SK-N-SH (cell line): Measurements from ENCODE around the genes SHTN1 and FAM204A.

GRCh38 chr10:114706375-114706813 lies 48.3 kb upstream of the ABLIM1 start:
- RRBS: no CpG with 5 or more reads among the region's 4 CpGs
CAGE:
- cytosol, long polyA plus RNA: no peak
- long polyA plus RNA: no peak
- nucleus, long polyA plus RNA: no peak

DNA sequence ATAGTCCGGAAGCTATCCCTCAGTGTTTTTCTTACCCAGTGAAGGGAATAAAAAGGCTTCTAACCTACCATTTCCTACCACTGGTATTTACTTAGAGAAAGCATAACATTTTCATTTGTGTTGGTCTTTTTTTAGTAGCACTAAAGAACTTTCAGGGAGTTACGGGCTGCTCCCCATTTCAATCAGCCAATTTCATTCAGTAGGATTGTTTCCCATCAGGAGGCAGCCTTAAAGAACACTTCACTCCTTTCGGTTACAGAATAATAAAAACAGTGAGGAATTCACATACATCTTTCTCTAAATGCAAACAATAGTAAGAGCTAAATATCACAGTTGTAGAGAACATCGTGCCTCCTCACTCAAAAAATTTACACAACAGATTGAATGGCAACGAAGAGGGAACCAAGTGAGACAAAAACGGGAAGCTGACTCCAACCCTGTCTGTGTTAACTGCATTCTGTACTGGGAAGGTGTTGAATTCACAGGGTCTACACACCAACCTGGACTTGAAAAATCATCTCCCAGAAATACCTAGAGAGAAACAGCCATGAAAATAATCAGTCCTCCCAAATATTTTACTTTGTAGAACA lies 55.5 kb upstream of the ABLIM1 start:
- RRBS: no CpG with 5 or more reads among the region's 6 CpGs
CAGE:
- cytosol, long polyA plus RNA: no peak
- long polyA plus RNA: no peak
- nucleus, long polyA plus RNA: no peak

DNA sequence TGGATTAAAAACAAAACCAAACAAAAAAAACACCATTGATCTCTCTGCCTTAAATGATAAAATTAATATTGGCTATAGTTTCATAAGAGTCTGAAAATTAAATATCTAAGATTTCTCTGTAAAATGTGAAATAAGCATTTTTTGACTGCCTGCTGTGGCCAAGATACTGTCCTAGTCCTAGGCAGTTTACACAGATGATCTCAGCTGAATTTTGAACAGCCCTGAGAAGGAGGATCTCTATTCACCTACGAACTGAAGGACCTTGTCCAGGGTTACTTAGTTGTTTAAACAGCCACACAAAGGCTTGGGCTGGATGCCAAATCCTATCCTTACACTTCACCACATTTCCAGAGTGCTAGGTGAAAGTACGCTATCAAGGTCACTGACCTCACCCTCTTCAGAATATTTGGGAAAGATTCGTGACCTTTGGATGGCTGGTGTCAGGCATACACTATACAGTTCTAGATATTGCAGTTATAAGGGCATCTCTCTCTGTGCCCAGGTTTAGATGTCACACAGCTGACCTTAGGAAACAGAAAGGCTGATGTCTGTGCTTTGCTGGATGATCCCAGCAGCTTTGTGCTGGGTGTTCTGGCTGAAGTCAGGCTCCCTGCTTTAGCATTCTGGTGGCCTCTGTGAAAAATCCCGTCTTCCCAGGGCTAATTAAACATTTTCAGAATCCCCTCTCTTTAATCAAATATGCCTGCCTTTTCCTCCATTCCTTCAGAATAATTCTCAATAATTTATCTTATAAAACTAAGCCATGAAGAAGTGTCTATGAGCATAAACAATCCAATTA lies 61.2 kb upstream of the ABLIM1 start:
- RRBS: no CpG with 5 or more reads among the region's 4 CpGs
CAGE:
- cytosol, long polyA plus RNA: no peak
- long polyA plus RNA: no peak
- nucleus, long polyA plus RNA: no peak

DNA sequence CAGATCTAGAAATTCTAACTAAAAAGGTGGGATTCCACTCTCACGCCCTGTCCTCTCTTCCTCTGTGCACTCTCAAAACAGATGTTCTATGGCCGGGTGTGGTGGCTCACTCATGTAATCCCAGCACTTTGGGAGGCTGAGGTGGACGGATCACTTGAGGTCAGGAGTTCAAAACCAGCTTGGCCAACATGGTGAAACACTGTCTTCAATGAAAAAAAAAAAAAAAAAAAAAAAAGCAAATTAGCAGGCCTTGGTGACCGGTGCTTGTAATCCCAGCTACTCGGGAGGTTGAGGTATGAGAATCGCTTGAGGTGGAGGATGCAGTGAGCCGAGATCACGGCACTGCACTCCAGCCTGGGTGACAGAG lies 52.6 kb upstream of the FHIP2A start:
- RRBS: no CpG with 5 or more reads among the region's 8 CpGs
CAGE:
- cytosol, long polyA plus RNA: no peak
- long polyA plus RNA: no peak
- nucleus, long polyA plus RNA: no peak

DNA sequence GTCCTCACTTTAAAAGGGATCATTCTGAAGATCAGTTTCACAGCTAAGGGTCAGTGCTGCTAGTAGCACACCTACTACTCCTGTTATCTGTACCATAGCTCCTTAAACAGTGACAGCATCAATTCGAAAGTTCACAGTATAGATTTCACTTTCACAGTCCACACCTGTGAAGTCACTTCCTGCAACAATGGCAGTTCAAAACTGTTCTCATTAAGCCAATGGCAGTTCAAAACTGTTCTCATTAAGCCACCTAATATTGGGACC lies 10.7 kb upstream of the FHIP2A start:
- RRBS: no CpG with 5 or more reads among the region's 1 CpG
CAGE:
- cytosol, long polyA plus RNA: no peak
- long polyA plus RNA: no peak
- nucleus, long polyA plus RNA: no peak

DNA sequence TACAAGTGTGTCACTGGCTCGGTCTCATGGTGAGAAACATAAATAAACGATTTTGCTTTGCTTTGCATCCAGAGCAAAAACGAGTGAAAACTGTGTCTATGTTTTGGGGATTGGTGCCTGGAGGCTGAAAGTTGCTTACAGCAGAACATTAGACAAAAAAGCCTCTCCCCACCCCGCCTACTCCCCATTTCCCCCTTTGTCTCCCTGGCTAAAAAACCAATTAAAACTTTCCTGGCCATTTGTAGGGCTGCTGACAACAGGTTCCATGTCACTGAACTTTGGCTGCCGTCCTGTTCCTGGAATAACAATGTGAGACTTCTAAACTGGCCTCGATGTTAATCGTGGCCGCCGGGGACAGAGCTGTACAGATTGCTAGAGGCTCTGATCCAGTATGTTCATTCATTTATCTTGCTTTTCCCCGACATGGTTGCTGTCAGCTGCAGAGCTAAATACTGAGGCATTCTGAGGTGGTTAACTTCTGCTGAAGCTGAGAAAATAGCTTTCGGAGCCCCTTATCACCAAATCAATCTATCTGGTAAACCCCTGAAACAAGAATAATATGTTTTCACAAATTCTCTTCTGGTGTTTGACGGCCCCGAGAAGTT lies 271.7 kb downstream of the GFRA1 start:
- RRBS: no CpG with 5 or more reads among the region's 13 CpGs
CAGE:
- cytosol, long polyA plus RNA: no peak
- long polyA plus RNA: no peak
- nucleus, long polyA plus RNA: no peak

- RRBS: no CpG with 5 or more reads among the region's 5 CpGs
CAGE:
- cytosol, long polyA plus RNA: no peak
- long polyA plus RNA: no peak
- nucleus, long polyA plus RNA: no peak
Observed at GRCh38 chr10:116082595-116083254, 190.3 kb downstream of the GFRA1 start.

GRCh38 chr10:116209266-116209519 lies 63.8 kb downstream of the GFRA1 start:
- RRBS: no CpG with 5 or more reads among the region's 1 CpG
CAGE:
- cytosol, long polyA plus RNA: no peak
- long polyA plus RNA: no peak
- nucleus, long polyA plus RNA: no peak

DNA sequence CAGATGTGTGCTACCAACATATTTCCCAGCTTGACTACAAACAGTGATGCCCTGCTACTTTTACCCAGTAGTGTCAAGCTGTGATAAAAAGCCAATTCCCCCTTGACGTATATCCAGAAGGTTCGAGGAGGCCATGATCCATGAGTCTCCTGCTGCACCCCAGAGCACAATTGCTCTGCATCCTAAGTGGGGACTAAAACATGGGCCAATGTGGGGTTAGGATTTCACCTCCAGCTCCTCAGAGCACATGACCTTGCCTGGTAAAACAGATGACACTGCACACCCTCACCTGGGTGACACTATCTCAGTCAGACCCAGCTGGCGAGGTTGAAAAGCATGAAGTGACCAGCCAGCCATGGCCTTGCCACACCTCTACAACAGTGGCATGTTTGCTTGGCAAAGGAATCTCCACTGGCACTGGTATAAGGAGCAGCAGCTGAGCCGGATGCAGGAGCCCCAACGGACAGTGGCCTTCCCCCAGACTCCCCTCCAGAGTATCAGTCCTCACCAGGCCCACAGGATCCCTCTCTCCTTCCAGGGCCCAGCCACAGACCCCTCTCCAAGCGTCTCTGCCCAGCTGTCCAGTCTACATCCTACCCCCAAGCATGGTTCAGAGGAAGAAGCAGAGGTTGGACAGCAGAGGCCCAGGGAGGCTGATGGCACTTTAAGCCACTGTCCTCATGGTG lies 62.0 kb downstream of the GFRA1 start:
- RRBS: no CpG with 5 or more reads among the region's 6 CpGs
CAGE:
- cytosol, long polyA plus RNA: no peak
- long polyA plus RNA: no peak
- nucleus, long polyA plus RNA: no peak

DNA sequence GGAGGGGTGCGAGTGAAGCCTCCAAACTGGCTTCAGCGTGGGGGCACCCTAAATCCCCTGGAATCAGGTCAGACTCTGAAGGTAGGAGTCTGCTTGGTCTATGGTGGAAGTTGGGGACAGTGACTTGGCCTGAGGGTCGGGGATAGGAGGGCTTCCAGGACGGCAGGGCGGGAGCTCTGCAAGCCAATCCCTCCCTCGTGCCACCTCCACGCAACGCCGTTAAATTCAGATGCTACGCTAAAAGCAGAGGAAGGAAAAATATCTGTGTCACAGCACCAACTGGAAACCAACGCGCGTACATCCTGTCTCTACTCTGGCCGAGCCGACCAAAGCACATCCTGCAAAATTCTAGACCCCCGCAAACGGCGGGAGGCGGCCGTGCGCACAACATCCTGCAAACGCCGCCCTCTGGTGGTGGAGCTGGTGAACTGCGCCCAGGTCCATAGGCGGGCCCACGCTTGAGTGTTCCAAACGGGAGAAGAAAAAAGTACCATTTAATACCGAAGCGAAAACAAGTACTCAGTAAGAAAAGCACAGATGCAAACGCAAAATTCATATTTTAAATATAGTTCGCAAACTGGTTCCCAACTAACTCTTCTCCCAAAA lies 45.6 kb upstream of the HSPA12A start:
- RRBS: no CpG with 5 or more reads among the region's 31 CpGs
CAGE:
- cytosol, long polyA plus RNA: no peak
- long polyA plus RNA: no peak
- nucleus, long polyA plus RNA: no peak

GRCh38 chr10:116847780-116848880 lies 1.2 kb upstream of the ENO4 start:
- RRBS: no CpG with 5 or more reads among the region's 18 CpGs
CAGE:
- cytosol, long polyA plus RNA: no peak
- long polyA plus RNA: no peak
- nucleus, long polyA plus RNA: no peak

- RRBS: no CpG with 5 or more reads among the region's 8 CpGs
CAGE:
- cytosol, long polyA plus RNA: no peak
- long polyA plus RNA: no peak
- nucleus, long polyA plus RNA: no peak
Observed at GRCh38 chr10:117003159-117003825, 1.7 kb downstream of the SHTN1 start.

DNA sequence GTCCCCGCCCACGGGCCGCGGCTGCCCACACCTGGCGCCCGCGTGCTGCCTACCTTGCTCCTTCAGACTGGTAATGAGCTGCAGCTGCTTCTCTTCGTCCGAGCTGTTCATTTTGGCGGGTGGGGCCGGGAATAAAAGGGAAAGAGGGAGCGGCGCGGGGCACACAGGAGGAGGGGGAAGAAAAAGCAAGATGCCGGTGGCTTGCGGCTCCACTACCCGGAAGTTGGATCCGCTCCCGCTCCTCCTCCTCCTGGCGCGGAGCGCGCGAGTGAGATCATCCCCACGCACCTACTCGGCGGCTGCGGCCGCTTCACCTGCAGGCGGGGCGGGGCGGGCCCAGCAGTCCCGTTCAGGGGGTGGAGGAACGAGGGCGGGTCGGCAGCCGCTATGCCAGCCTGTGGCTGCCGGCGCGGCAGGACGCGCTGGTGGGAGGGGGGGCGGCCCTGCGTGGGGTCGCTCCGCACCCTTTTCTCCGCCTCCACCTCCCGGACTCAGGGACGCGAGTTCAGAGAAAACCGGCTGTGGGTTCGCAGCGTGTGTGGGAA lies at the start of gene SHTN1:
Gene SHTN1 (minus strand): TSS at position 219 of the 545 bp plus-strand sequence.
- RRBS: 3% methylated on average over 17 of the region's 53 CpGs
CAGE:
- cytosol, long polyA plus RNA: no peak
- long polyA plus RNA: no peak
- nucleus, long polyA plus RNA: start-site peak on the minus strand centred at position 171 of the sequence, 109 bp wide, 98 and 143 reads in 2 replicates

DNA sequence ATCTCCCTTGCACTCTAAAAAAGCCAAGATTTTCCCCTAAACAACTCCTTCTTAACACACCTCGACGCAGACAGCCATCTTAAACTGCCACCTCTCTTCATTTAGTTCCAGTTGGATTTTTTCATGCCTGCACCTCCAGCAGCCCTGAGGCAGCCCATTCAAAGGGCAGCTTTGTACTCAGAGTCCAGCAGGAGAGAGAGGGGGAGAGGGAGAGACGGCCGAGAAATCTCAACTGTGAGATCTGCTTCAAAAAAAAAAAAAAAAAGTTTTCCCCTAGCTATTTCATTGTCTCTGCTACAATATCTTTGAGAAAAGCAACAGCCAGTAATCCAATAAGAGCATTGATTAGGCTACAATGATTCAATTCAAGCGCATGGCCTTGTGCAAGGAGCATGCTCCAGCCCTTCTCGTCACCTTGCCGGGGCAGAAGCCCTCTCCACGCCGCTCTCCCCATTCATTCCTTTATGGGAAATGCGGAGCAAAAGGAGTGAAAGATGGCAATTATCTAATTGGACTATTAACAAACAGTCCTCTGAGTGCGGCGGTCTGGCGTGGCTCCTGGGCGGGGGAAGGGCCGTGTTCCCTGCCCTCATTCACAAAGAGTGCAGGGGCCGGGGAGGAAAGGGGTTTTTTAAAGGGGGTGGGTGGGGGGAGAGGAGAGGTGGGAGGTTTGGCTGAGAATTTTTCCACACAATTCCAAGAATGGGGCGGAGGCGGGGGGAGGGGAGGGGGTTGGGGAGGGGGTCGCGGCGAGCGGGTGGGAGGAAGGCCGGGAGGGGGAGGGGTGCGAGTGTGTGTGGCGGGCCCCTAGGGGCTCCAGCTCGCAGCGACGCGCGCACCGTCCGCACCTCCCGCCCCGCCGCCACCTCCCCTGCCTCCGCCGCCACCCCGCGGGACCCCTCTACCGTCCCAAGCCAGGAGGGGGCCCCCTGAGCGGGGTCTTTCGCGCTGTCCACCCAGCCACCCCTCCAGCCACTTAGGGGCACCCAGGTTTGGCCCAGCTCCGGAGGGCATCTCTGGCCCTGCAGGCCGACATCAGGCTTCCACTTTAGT lies 1.2 kb upstream of the VAX1 start:
- RRBS: no CpG with 5 or more reads among the region's 45 CpGs
CAGE:
- cytosol, long polyA plus RNA: no peak
- long polyA plus RNA: no peak
- nucleus, long polyA plus RNA: no peak

GRCh38 chr10:117287151-117288250 lies 46.6 kb downstream of the SLC18A2 start:
- RRBS: no CpG with 5 or more reads among the region's 4 CpGs
CAGE:
- cytosol, long polyA plus RNA: no peak
- long polyA plus RNA: no peak
- nucleus, long polyA plus RNA: no peak

DNA sequence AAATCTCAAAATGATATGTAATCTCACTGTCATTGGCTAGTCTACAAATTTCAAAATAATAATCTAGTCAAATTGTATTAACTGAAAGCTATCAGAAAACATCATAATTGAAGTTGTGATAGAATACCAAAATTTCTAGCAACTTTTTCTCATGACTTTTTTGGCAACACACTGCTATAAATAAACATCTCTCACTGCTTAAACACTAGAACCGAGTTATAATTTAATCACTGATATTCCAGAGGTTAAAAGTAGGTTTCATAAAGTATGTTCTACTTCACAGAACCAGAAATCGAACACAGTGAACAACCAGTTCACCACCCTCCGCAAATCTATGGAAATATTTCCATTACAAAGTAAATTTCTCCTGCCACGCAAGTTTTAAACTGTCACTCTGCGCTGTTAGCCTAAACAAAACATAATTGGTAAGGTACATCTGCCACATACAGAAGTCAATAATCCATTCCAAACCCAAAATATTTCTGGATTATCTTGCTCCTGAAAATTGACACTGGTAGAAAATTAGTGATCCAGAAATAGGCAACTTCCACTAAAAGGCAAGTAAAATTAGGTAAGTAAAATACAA lies 2.7 kb downstream of the PDZD8 start:
- RRBS: no CpG with 5 or more reads among the region's 5 CpGs
CAGE:
- cytosol, long polyA plus RNA: no peak
- long polyA plus RNA: no peak
- nucleus, long polyA plus RNA: no peak

DNA sequence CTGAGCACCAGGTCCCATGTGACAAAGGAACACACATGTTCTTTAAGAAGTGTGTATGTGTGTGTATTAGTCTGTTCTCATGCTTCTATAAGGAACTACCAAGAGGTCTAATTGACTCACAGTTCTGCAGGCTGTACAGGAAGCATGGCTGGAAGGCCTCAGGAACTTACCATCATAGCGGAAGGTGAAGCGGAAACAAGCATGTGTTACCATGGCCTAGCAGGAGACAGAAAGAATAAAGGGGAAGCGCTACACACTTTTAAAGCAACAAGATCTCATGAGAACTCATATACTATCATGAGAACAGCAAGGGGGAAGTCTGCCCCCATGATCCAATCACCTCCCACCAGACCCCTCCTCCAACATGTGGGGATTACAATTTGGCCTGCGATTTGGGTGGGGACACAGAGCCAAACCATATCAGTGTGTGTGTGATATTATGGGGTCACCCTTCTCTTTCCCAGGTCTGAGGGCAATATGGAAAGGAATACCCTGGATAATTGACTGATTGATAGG lies 22.9 kb upstream of the PDZD8 start:
- RRBS: no CpG with 5 or more reads among the region's 4 CpGs
CAGE:
- cytosol, long polyA plus RNA: no peak
- long polyA plus RNA: no peak
- nucleus, long polyA plus RNA: no peak

DNA sequence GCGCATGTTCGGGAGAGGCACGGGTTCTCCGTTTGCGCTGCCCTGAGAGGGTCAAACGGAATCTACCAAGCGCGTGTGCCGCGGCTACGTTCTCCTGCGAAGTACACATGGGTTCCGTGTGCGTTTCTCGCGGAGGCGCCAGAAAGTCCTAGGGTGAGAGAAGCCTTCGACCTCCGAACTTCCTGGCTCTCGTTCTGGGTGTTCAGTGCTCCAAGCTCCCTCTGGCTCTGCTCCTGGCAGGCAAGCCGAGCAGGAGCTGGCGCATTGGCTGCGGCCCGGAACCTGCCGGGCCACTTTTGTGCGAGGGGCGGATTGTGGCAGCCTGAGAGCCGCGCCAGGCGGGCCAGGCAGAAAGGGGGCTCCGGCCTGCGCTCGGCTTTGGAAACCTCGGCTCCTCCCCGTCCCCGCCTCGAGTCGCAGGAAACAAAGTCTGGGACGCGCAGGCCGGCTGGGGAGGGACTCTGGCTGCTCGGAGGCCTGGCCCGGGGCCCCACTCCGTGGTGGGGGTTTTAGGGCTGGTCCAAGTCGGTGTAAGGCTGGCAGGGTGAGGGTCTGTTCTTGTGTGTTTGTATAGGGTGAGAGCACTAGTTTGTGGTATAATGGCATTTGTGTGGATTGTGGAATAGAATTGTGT lies 9.7 kb downstream of the EMX2 start:
- RRBS: 4% methylated on average over 14 of the region's 45 CpGs
CAGE:
- cytosol, long polyA plus RNA: no peak
- long polyA plus RNA: no peak
- nucleus, long polyA plus RNA: no peak

GRCh38 chr10:117719353-117719671 lies 176.8 kb downstream of the EMX2 start:
- RRBS: no CpG with 5 or more reads among the region's 2 CpGs
CAGE:
- cytosol, long polyA plus RNA: no peak
- long polyA plus RNA: no peak
- nucleus, long polyA plus RNA: no peak

GRCh38 chr10:118341322-118342653 lies at the start of gene FAM204A:
FAM204A (minus strand) TSS chr10:118342324.
- RRBS: 2% methylated on average over 8 of the region's 52 CpGs
CAGE:
- cytosol, long polyA plus RNA: no peak
- long polyA plus RNA: no peak
- nucleus, long polyA plus RNA: no peak